ENCODE results near the genes C4orf47 and SORBS2.

GRCh38 chr4:185396950-185397309, 289 bp downstream of the ANKRD37 start:
CAGE:
- cytosol, long polyA minus RNA, result no peak
- cytosol, long polyA plus RNA, result no peak
- long polyA plus RNA, result no peak
- nucleus, long polyA minus RNA, result no peak
- nucleus, long polyA plus RNA, result no peak

DNA sequence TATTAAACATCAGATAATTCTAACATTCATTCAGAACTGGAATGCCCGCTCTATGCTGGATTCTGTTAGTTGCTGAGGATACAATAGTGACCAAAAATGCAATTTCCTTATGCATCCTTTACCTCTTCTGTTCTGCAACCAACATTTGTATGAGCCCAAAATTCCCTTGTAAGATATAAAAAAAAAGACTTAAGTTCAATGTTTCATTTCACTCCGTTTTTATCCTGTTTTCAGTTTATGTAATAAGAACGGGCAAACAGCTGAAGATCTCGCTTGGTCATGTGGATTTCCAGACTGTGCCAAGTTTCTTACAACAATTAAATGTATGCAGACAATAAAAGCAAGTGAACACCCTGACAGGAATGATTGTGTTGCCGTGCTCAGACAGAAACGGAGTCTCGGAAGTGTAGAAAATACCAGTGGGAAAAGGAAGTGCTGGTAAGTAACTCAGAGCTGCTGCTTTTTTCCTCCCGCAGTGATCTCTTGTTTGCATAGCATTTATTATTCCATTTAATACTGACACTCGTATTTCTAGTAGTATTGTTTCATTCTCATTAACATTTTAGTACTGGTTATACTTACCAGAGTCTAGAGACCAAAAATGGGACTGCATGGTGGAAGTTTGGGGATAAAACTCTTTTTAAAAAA, 2.8 kb downstream of the ANKRD37 start:
CAGE:
- cytosol, long polyA minus RNA, result no peak
- cytosol, long polyA plus RNA, result no peak
- long polyA plus RNA, result no peak
- nucleus, long polyA minus RNA, result no peak
- nucleus, long polyA plus RNA, result no peak

DNA sequence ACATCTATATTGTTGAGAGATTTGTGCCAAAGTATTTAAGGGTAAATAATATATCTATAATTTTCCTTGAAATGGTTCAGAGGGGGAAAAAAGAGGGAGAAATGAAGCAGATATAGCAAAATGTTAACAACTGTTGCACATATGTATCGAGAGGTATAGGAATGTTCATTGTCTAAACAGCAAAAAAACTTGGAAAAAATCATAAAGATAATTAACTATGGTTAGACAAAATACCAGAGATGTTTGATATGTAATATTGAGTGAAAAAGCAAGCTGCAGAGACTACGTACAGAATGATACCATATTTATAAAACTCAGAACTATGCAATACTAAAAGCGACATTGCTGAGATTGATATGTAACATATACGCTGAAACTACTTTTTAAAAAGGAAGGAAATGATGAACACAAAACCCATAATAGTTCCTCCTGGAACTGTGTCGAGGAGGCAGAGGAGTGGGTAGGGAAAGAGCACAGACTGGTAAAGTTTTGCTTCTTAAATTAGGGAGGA, 14.1 kb downstream of the UFSP2 start:
CAGE:
- cytosol, long polyA minus RNA, result no peak
- cytosol, long polyA plus RNA, result no peak
- long polyA plus RNA, result no peak
- nucleus, long polyA minus RNA, result no peak
- nucleus, long polyA plus RNA, result no peak

GRCh38 chr4:185426102-185426546, at the start of gene C4orf47:
Gene C4orf47 (plus strand): TSS chr4:185426254.
CAGE:
- cytosol, long polyA minus RNA, result no peak
- cytosol, long polyA plus RNA, result no peak
- long polyA plus RNA, result no peak
- nucleus, long polyA minus RNA, result no peak
- nucleus, long polyA plus RNA, result no peak

CAGE:
- cytosol, long polyA minus RNA, result no peak
- cytosol, long polyA plus RNA, result no peak
- long polyA plus RNA, result no peak
- nucleus, long polyA minus RNA, result no peak
- nucleus, long polyA plus RNA, result no peak
These were observed 28.6 kb upstream of the CCDC110 start for GRCh38 chr4:185499993-185500756.

CAGE:
- cytosol, long polyA minus RNA, result no peak
- cytosol, long polyA plus RNA, result no peak
- long polyA plus RNA, result no peak
- nucleus, long polyA minus RNA, result no peak
- nucleus, long polyA plus RNA, result no peak
These were observed 867 bp upstream of the PDLIM3 start for GRCh38 chr4:185536065-185536682.

DNA sequence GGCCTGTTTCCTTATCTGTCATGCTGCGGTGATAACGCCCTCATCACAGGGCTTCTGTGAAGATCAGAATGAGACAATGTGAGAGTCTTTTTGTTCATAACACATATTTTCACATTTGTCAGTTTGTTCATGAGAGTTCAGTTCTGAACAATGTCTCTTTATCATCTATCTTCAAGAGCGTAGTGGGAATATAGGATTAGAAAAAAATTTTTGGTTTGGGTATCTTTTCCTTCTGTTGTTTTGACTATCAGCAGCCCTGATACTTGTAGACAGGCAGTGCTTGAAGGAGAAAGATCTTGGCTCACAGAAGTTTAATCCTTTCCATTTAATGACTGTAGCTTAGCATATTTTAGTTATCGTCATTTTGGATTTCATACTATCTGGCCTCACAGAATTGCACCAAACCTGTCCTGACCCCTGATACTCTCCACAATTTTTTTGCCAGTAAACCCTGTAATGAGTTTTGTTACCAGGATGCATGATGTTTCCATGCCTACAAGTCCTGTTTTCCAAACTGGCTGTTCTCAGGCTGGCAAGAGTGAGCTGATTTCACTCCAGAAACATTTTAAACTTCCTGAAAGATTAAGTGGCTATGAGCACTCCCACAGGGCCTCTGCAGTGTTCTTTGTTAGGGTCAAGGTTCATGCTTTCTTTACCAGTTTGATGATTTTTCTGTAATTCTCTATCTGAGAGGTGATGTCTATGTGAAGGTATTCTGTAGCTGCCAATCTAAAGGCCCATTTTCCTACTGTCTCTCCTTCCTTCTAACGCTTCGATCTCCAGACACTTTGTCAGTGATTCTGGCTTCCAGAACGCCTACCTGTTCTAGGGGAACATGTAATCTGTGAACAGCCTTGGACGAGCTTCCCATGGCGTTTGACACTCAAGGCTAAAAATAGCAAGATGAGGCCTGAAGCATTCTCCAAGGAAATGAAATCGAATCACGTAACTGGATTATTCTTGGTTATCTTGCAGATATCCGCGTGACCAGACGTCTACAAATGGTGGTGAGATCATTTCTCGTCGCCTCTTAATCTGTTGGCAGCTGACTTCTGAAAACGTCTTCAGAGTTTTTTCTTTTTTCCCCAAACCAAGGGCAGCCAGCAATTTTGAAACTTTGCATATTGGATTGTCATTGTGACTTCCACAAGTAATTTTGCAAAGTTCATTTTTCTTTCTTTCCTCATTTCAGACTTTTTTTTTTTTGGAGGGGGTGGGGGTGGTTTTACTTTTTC, 31.7 kb upstream of the PDLIM3 start:
CAGE:
- cytosol, long polyA minus RNA, result no peak
- cytosol, long polyA plus RNA, result no peak
- long polyA plus RNA, result no peak
- nucleus, long polyA minus RNA, result no peak
- nucleus, long polyA plus RNA, result no peak

GRCh38 chr4:185573428-185574340, 38.4 kb upstream of the PDLIM3 start:
CAGE:
- cytosol, long polyA minus RNA, result no peak
- cytosol, long polyA plus RNA, result no peak
- long polyA plus RNA, result no peak
- nucleus, long polyA minus RNA, result no peak
- nucleus, long polyA plus RNA, result no peak

GRCh38 chr4:185642660-185643244, 107.4 kb upstream of the PDLIM3 start:
CAGE:
- cytosol, long polyA minus RNA, result no peak
- cytosol, long polyA plus RNA, result no peak
- long polyA plus RNA, result no peak
- nucleus, long polyA minus RNA, result no peak
- nucleus, long polyA plus RNA, result no peak

GRCh38 chr4:185654813-185655594, 119.7 kb upstream of the PDLIM3 start:
CAGE:
- cytosol, long polyA minus RNA, result no peak
- cytosol, long polyA plus RNA, result no peak
- long polyA plus RNA, result no peak
- nucleus, long polyA minus RNA, result no peak
- nucleus, long polyA plus RNA, result no peak

DNA sequence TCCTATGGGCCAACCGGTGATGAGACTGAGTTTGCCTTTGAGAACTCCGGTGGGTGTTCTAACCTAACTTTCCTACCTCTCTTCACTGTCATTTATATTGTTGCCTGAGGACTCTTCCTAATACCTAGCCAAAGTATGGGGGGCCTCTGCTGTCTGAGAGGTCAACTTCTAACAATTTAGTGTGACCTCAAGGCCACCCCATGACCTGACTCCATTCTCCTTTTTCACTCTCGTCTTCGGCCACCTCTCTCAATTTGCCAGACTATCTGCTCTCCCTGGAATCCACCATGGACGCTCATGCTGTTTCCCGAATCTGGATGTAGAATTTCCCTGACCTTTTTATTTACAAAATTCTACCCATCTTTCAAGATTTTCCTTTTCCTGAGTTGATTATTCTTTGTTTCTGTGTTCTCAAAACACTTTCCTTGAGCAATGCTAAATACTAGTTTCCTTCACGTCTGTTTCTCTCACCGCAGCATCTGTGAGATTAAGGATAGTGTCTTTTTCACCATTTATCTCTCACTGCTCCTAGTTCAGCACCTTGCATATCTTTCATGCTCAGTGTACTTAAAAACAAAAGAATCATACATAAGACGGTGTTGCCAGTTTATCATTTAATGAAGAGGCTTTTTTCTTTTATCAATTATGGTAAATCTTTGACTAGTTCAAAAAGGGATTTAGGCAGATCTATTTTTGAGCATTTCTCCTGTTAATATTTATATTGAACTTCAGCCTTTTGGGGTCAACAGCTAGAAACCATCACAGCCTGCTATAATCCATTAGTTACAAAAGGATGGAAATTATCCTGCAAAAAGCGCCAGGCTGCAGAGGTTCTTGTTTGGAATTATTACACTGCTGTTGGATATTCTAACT, 87.3 kb downstream of the SORBS2 start:
CAGE:
- cytosol, long polyA minus RNA, result no peak
- cytosol, long polyA plus RNA, result no peak
- long polyA plus RNA, result no peak
- nucleus, long polyA minus RNA, result no peak
- nucleus, long polyA plus RNA, result no peak

GRCh38 chr4:185747198-185747530, 64.8 kb downstream of the SORBS2 start:
CAGE:
- cytosol, long polyA minus RNA, result no peak
- cytosol, long polyA plus RNA, result no peak
- long polyA plus RNA, result no peak
- nucleus, long polyA minus RNA, result no peak
- nucleus, long polyA plus RNA, result no peak

DNA sequence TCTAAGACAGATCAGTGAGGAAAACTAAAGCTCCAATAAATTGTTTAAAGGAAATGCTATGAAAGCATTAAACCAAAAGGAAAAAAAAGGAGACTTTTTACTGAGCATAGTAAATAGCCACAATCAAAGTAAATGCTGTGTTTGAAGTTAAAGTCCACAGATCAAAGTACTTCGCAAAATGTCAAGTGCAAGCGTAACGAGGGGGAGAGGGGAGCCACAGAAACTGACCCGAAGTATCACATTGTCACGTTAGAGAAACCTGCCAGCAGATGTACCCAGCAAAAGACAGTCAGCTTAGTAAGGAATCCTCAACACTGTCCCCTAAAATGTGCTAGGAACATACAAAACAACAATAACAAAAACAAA, 37.7 kb downstream of the SORBS2 start:
CAGE:
- cytosol, long polyA minus RNA, result no peak
- cytosol, long polyA plus RNA, result no peak
- long polyA plus RNA, result no peak
- nucleus, long polyA minus RNA, result no peak
- nucleus, long polyA plus RNA, result no peak

GRCh38 chr4:185799203-185799929, 12.6 kb downstream of the SORBS2 start:
CAGE:
- cytosol, long polyA minus RNA, result no peak
- cytosol, long polyA plus RNA, result no peak
- long polyA plus RNA, result no peak
- nucleus, long polyA minus RNA, result no peak
- nucleus, long polyA plus RNA, result no peak

CAGE:
- cytosol, long polyA minus RNA, result no peak
- cytosol, long polyA plus RNA, result no peak
- long polyA plus RNA, result no peak
- nucleus, long polyA minus RNA, result no peak
- nucleus, long polyA plus RNA, result no peak
These were observed at the start of gene SORBS2 for GRCh38 chr4:185811607-185812735. Gene SORBS2 (minus strand): TSS chr4:185812194.

CAGE:
- cytosol, long polyA minus RNA, result no peak
- cytosol, long polyA plus RNA, result no peak
- long polyA plus RNA, result no peak
- nucleus, long polyA minus RNA, result no peak
- nucleus, long polyA plus RNA, result no peak
These were observed 1.0 kb upstream of the SORBS2 start for GRCh38 chr4:185812840-185813576.

GRCh38 chr4:185847116-185847886, 35.3 kb upstream of the SORBS2 start:
CAGE:
- cytosol, long polyA minus RNA, result no peak
- cytosol, long polyA plus RNA, result no peak
- long polyA plus RNA, result no peak
- nucleus, long polyA minus RNA, result no peak
- nucleus, long polyA plus RNA, result no peak

CAGE:
- cytosol, long polyA minus RNA, result no peak
- cytosol, long polyA plus RNA, result no peak
- long polyA plus RNA, result no peak
- nucleus, long polyA minus RNA, result no peak
- nucleus, long polyA plus RNA, result no peak
These were observed 53.9 kb upstream of the SORBS2 start for GRCh38 chr4:185865678-185866464.

DNA sequence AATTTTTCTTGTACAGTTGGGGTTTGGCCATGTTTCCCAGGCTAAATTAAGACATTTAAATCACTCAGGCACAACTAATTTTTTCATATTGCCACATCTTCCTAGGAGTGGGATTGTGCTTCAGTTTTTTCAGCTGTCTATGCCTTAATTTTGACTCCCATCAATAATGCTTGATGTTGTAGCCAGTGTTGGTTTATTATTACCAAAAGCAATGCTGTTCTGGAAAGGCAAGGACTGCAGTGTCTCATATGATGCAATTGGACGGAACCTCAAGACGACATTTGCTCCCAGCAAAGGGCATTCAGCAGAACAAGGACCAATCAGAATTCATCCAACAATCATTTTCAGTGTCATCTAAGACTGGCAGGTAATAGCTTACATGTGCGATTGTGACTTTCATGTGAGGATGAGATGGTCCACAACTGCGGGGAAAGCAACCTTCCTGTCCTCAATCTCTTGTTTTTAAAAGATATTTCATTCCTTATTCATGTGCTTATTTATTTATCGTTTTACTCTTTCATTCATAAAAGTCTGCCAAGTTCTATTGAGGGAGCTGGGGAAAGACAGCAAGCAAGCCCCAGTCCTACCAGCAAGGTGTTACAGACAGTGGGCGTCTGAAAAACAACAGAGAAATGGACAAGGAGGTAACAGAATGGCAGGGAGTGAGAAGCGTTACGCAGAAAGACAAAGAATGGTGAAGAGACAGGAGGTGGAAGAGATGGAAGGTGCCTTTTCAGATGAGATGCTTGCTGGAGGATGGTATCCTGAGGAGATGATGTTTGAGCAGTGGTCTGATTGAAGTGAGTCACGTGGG, 11.4 kb upstream of the KLKB1 start:
CAGE:
- cytosol, long polyA minus RNA, result no peak
- cytosol, long polyA plus RNA, result no peak
- long polyA plus RNA, result no peak
- nucleus, long polyA minus RNA, result no peak
- nucleus, long polyA plus RNA, result no peak

DNA sequence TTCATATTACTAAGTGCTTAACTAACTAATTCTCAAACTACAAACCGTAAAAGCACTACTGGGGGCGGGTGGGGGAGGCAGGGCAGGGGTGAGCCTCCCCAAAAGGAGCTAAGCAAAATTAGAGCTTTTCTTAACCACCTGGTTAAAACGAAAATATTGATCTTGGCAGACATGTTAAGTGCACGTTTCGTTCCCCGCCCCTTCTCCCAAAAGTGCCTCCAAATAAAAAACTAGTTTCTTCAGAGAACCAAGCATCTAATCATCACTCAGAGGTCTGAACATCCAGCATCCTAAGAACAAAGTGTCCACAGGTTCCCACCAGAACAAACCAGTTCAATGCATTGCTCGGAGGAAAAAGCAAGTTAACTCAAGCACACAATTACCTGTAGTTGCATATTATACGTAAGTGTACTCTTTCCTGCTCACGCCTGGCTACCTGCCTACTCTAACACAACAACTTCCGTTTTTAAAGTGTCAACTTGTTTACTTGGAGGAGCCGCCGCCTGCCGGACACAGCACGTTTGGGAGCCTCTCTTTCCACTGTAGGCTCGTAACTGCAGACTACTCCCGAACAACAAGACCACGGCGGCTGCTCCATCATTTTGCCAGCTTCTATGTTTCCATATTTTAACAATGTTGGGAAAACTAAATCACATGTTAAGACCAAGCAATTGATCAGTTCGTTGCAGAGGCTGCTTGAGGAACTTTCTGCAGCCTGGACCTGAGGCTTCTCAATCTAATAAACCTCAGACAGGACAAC, 1.0 kb downstream of the MTNR1A start:
CAGE:
- cytosol, long polyA minus RNA, result no peak
- cytosol, long polyA plus RNA, result no peak
- long polyA plus RNA, result no peak
- nucleus, long polyA minus RNA, result no peak
- nucleus, long polyA plus RNA, result no peak